Right cardiac atrium (tissue), 1 donor: ENCODE measurements around a stretch of chr15.

GRCh38 chr15:68481660-68482088 is 49.7 kb upstream of the ITGA11 start:
- PRO-cap: no peak

GRCh38 chr15:68601438-68602024 is 22.7 kb downstream of the CORO2B start:
- PRO-cap: no peak

DNA sequence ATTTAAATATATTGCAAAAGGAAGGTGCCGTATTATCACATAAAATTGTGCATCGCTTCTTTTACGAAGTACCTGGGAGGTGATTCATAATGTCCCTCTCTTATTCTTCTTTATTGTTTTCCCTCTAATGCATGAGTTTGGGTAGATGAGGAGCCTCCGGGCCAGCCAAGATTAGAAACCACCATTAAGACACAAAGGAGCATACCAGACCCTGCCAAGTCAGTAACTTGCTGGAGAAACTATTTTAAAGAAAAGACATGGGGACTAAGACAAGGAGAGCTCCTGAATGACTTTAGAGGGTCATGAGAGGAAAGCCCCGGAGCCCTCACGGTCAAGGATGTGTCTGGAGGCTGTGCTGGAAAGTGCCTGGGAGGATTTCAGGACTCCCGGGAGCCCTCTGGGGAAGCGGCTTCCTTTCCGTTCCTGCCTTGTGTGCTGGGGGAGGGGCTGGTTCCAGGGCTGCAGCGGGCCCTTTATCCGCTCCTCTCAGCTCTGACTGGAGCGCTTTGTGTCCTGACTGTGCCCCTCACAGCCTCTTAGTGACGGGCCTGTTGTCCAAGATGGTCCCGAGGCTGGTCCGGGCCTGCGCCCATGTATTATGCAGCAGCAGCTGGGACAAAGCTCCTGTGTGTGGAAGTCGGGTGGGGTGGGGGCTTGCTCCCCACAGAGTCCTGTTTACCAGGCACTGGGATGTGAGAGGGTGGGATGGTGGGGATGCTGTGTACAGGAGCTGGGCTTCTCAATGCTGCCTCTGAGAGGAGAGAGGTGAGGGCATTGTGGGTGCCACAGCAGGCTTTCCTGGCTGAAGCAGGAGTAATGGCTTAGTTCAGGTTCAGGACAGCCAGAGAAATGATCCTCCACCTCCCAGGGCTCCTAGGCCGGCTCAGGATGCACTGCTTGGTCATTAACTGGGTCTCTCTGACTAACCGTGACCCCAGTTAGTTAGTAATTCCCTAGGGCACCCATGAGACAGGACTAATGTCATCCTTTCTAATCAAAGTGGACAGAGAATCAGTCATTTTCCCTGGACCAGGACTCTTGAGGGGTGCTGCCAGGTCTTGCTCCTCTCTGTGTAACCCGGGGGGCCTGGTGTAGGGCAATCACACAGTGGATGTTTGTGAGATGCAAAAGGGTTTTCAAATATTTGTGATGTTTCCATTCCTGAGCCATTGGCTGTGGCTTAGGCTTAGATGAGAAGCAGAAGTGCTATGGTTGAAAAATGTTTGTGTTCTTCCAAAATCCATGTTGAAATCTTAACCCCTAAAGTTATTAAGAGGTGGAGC is 35.9 kb downstream of the CORO2B start:
- PRO-cap: no peak

- PRO-cap: no peak
Measured at GRCh38 chr15:68616474-68616940, 37.7 kb downstream of the CORO2B start.

DNA sequence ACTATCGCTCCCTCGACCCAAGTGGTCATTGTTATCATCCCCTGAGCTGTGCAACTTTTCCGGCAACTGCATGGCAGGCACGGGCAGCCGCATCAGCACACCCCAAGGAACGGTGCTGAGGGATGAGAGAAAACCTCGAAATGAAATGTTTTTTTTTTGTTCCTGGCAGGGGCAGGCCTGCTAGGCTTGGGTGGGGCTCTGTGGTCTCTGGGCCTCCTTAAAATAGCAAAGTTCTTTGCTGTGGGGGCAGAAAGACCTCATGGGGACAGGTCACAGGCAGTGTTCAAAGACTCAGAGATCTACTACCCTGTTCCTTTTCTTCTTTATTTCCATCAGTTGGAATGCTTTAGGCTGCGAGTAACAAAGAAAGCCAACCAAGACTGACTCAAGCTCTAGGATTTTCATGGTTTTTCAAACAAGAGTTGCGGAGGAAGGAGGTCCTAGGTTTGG is 51.5 kb downstream of the CORO2B start:
- PRO-cap: no peak

DNA sequence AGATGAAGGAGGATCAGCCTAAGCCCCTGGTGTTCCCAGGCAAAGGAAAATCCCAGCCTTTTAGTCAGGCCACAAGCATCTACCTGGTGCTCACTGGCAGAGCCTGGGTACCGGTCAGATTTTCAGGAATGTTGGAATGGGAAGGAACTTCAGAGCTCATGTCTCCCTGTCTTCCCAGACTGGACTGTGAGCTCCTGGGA is 117.9 kb downstream of the CORO2B start:
- PRO-cap: no peak

DNA sequence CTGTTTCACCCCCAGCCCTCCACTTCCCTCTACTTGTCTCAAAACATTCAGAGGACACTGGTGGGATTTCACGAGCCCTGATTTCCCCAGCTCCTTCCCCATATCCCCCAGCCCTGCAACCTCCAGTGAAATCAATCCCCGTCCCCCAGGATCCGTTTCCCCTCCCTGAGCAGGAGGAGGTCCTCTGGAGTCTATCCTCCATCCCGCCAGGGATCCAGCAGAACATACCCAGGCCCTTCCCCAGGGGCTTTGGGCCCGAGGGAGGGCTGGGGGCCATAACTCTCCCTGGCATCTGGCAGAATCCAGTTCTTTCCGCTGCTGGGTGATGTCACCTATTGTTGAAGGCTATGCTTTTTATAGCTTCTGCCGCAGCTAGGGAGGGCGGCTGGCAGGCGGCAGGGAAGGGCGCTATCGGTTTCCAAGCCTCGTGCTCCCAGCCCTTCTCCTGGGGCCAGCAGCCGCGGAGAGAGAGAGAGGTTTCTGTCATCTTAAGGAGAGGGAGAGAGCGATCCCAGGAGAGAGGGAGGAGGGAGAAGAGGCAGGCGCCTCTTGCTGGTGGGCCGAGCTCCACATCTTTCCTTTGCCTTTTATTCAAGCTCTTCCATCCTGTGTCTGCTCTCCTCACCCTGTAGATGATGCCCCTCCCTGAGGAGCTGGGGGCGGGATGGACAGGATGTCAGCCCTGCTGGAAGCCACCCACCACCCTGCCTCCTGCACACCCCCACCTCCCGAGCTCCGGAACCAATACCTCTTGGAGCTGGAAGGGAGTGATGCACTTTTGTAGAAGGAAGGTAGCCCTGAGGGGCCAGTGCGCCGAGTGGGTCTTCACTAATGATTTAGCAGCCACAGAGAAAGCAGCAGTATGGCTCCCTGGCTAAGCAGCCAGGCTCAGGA is 120.1 kb downstream of the ANP32A start:
- PRO-cap: bidirectional peak, plus-strand start at position 514 of the sequence, minus-strand start at position 330 of the sequence

DNA sequence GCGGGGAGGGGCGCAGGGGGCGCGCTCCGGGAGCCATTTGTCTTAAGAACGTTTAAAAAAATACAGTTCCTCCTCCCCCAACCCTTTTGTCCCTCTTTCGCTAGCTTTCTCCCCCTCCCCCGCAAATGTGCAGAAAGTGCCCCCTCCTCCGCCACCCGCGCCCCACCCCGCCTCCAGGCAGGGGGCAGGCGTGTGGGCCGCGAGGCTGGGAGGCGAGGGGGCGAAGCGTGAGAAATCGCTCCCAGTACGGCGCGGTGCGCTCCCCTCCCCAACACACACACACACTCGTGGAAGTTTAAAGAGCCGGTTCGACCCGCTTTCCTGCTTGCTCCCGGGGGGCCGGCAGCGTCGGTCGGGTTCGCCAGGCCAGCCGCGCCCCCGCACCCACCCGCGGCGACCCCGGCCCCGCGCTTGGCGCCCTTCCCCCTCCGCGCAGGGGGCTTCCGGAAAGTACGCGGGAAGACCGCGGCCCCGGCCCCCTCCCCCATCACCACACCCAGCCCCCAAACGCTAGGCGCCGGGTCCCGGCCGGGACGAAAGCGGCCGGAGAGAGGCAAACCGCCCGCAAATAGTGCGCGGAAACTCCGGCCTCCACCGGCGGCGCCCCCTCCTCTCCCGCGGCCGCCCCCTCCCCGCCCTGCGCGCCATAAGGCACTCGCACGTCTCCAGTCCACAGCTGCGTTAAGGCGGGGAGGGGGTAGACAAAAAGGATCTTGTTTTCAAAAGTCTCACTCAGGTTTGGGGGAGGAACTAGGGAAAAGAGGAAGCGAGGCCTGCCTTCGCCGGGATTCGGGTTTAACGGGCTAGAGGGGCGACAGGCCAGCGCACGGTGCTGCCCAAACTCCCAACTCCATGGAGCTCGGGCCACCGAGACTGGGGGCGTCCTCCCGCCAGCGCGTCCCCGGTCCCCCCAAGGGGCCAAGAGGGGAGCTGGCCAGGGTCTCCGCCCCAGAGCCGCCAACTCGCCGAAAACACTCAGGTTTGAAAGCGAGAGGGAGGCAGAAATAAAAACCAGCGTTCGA is 2.0 kb downstream of the ANP32A start:
- PRO-cap: bidirectional peak, plus-strand start at position 215 of the sequence, minus-strand start at position 129 of the sequence; bidirectional peak, plus-strand start at position 244 of the sequence, minus-strand start at position 287 of the sequence; bidirectional peak, plus-strand start at position 785 of the sequence, minus-strand start at position 683 of the sequence

DNA sequence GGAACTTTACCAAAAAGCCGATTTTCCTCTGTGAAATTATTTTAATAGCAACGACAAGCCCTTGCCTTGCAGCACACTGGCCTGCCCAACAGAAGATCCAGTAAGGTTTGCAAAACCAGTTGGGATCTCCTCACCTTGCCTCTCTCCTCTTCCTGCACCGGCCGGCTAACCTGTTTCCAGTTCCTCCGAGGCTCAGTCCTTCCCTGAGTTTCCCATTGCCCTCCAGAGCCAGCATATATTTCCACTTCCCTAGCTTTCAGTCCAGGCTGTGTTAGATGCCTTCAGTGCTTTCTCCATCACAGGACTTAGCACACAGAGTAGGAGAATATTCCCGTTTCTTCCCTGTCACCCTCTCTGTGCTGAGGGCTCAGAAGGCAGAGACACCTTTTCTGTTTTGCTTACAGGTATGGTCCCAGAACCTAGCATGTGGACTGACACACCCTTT is 60.4 kb downstream of the NOX5 start:
- PRO-cap: no peak

DNA sequence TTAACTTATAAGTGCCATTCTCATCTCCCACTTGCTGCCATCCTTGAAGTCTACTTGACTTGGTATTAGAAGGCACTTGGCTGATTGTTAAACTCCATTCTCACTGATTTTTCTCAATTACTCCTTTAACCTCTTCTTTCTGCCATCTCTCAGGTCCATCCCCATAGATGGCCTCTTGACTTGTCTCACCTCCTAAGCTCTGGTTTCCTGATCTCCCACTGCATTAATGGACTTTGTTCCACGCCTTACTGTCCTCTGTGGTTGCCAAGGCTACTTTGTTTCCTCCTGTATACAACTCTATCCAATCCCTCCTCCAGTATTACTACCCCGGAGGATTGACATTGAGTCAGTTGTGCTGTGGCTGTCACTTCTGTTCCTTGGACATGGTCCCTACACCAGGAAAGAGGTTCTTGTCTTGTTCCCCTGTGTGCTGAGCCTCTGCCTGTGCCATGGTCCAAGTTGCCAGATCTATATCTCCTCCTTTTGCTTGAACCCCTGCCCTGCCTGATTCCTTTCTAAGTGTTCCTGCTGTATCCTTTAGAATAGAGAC is 10.6 kb upstream of the GLCE start:
- PRO-cap: no peak

- PRO-cap: unidirectional peak, plus-strand start at chr15:69291120
Measured at GRCh38 chr15:69290698-69291250, 7.9 kb upstream of the PAQR5 start.

- PRO-cap: no peak
Measured at GRCh38 chr15:69456753-69457895, 4.5 kb downstream of the RPLP1 start.

GRCh38 chr15:69465964-69466463 is 13.4 kb downstream of the RPLP1 start:
- PRO-cap: no peak

DNA sequence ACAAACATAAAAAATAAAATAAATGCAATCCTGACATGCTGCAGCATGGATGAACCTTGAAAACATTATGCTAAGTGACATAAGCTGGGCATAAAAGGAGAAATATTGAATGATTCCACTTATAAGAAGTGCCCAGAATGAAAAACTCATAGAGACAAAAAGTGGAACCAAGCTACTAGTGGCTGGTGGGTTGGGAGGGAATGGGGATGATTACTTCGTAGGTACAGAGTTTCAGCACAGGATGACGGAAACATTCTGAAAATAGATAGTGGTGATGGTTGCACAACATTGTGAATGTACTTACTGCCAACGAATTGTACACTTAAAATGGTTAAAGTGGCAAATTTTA is 93.5 kb downstream of the RPLP1 start:
- PRO-cap: no peak

GRCh38 chr15:69578484-69579330 is 126.1 kb downstream of the RPLP1 start:
- PRO-cap: no peak

DNA sequence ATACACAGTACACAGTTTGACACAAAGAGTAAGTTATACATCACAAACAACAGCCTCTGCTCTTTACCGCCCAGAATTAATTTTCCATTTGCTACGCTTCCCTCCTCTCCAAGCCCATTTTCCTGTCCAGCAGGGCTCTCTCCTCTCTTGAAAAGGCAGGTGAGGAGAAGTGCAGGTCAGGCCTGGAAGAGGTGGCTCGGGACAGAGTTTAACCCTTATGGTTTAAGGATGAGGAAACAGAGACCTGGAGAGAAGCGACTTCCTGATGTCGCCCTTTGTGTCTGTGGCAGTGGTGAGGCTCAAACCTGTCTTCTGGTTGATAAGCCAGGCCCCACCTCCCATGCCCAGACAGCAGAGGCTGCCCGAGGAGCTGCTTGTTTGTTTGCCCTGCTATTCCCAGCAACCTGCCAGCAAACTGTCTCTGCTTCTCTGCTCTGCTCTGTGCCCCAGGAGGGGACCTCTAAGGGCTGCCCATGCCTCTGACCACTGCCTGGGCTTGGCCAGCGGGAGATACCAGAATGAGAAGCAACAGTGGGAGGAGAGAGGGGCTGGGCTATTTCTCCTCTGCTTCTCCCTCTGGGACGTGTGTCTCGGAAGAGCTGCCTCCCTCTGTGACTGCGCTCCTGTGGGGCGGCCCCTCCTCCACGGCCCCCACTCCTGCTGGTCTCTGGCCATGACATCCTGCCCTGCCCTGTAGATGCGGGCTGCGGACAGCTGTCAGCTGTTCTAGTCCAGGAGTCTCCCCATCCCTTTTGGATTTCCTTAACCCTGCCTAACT is 212.9 kb downstream of the RPLP1 start:
- PRO-cap: no peak

DNA sequence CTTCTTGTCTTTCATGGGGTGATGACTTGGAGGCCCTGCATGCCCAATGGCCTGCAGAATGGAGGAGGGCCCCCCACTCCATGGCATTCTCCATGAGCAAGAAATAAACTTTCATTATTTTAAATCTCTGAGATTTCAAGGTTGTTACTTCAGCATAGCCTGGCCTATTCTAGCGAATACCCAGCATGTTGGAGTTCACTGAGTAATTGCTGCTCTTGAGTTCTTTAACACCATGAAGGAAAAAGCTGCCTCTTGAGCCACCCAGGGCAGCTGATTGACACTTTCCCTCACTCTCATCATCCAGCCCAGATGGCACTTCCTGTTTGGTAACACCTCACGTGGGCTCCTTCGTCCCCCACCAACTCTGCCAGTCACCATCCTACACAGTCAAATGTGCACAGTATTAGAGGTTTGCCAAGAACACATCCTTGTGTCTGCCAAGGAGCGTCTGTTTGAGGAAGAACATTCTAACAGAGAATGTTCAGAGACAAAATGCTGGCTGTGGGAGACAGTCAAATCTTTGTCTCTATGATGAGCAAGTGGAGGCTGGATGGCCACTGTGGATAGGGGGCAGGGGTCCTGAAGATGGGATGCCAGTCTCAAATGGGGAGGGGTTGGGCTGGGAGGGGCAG is 266.3 kb downstream of the RPLP1 start:
- PRO-cap: no peak

GRCh38 chr15:69853527-69853791 is 244.3 kb downstream of the TLE3 start:
- PRO-cap: no peak

DNA sequence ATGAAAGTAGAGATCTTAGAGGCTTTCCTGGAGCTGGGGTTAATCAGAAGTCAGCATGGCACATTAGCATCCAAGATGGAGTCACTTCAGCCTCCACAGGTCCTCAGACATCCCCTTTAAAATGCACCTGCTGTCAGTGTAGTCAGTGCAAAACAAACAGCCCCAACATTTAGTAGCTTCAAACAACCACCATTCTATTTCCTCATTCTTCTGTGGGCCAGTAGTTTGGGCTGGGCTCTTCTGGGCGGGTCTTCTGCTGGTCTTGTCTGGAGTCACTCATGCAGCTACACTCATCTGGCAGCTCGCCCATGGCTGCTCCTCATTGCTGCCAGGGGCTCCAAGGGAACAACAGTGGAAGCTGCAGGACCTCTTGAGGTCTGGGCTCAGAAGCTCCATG is 99.9 kb downstream of the TLE3 start:
- PRO-cap: no peak

GRCh38 chr15:70058355-70059147 is 39.2 kb downstream of the TLE3 start:
- PRO-cap: no peak